Cardiac septum (tissue), 1 donor: ENCODE measurements around the genes PPP2R5C, HSP90AA1 and ZNF839.

GRCh38 chr14:100790723-100791289 lies 64.1 kb downstream of the DLK1 start:
- PRO-cap = no peak

GRCh38 chr14:100949600-100950055 lies 46.1 kb upstream of the RTL1 start:
- PRO-cap = no peak

GRCh38 chr14:101005401-101006002 lies 102.0 kb upstream of the RTL1 start:
- PRO-cap = no peak

DNA sequence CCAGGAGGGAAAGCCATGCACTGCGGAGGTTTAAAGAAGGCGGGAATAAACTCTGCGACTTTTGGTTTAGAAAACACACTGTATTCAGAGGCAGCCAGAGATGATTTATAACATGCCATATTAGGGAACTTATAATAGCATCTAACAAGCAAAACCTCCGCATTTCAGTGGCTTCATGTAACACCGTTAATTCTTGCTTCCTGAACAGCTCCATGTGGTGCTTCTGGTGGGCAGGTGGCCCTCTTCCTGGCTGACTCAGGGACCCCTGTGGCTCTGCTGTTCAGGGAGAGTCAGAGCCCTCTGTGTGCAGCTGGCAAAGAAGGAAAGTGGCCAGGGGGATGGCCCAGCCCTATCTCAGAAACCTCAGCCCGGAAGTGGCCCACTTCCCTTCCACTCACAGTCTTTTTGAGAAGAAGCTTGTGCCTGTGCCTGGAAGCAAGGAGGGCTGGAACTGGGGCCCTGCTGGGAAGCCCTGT lies 217.0 kb upstream of the RTL1 start:
- PRO-cap = no peak

DNA sequence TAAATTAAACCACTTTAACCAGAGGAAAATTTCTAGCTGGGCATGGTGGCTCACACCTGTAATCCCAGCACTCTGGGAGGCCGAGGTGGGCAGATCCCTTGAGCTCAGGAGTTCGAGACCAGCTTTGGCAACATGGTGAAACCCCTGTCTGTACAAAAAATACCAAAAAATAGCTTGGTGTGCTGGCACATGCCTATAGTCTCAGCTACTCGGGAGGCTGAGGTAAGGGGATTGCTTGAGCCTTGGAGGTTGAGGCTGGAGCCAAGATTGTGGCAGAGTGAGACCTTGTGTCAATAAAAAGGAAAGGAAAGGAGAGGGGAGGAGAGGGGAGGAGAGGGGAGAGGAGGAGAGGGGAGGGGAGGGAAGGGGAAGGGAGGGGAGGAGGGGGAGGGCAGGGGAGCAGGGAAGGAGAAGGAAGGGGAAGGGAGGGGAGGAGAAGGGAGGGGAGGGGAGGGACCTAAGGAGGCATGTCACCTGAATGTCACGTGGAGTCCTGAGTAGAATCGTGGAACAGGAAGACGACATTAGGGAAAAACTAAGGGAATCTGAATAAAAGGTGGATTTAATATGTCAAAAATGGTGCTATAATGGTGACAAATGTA lies 42.9 kb upstream of the PPP2R5C start:
- PRO-cap = no peak

DNA sequence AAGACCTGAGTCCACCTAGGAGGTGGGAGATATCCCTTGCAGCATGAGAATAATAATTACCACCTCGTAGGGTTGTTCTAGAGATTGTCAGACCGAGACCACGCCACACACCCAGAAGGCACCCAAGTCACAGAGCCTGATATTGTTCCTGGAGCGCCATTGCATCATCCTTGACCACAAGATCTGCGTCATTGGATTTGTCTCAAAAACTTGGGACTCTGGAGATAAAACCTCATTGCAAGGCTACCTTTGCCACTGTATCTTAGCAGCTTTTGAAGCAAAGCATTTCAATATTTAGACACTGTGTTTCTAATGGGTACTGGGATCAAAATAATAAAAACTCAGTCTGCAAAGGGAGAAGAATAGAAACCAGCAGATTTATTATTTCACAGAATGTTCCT lies 29.3 kb upstream of the PPP2R5C start:
- PRO-cap = no peak

GRCh38 chr14:101761564-101762647 lies at the start of gene PPP2R5C:
Gene PPP2R5C, plus strand, starts transcription at chr14:101761709.
- PRO-cap = bidirectional peak, plus-strand start at chr14:101761774, minus-strand start at chr14:101761456; unidirectional peak, minus-strand start at chr14:101762440

DNA sequence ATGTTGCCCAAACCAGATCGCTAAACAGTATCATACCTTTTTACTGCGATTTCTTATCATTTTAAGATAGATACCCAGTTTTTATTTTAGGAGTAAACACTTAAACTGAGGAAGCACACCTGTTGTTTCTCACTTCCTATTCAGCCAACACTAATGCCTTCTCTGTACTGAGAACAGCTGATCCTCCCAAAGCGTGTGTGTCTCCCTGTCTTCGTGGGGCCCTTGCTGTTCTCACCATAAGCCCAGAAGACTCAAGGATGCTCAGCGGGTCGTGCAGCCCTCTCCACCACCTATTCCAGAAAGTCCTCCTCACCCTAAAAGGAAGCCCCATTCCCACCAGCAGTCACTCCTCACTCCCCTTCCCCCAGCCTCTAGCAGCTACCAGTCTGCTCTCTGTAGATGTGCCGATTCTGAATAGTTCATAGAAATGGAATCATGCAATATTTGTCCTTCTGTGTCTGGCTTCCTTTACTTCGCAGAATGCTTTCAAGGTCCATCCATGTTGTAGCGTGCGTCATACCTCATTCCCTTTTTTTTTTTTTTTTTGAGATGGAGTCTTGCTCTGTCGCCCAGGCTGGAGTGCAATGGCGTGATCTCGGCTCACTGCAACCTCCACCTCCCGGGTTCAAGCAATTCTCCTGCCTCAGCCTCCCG lies 15.0 kb downstream of the PPP2R5C start:
- PRO-cap = no peak

- PRO-cap = no peak
Measured at GRCh38 chr14:101851700-101852219, 90.3 kb downstream of the PPP2R5C start.

GRCh38 chr14:101925224-101925654 lies 39.1 kb upstream of the DYNC1H1 start:
- PRO-cap = unidirectional peak, plus-strand start at chr14:101925543

DNA sequence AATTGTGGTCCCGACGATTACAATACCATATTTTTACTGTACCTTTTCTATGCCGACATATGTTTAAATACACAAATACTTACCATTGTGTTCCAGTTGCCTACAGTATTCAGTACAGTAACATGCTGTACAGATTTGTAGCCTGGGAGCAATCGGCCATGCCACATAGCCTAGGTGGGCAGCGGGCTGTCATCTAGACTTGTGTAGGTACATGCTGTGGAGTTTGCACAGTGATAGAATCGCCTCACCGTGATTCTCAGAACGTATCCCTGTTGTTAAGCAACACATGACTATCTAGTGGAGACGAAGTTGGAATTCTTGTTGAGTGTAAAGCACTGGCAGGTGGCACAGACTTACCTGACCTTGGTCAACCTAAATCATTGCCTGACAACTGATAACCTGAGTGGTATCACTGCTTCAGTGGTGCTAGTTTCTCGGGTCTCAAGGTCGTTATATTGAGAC lies 25.5 kb downstream of the DYNC1H1 start:
- PRO-cap = no peak

DNA sequence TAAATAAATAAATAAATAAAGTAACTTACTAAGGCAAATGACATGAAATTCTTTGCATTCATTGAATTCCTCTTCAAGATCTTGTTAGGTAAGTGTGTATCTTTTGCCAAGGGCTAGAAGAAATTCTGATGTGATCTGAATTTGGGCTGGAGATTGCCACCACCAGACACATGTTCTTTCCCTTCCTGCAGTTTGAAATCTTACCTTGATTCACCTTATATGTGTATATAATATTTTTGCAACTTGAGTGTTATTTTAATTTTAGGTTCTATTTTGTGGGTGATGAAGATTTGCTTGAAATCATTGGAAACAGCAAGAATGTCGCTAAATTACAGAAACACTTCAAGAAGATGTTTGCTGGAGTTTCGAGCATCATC lies 39.9 kb downstream of the DYNC1H1 start:
- PRO-cap = no peak

- PRO-cap = bidirectional peak, plus-strand start at chr14:102087324, minus-strand start at chr14:102087044
Measured at GRCh38 chr14:102086924-102087187, at the start of gene HSP90AA1. Gene HSP90AA1, minus strand, starts transcription at chr14:102087044.

DNA sequence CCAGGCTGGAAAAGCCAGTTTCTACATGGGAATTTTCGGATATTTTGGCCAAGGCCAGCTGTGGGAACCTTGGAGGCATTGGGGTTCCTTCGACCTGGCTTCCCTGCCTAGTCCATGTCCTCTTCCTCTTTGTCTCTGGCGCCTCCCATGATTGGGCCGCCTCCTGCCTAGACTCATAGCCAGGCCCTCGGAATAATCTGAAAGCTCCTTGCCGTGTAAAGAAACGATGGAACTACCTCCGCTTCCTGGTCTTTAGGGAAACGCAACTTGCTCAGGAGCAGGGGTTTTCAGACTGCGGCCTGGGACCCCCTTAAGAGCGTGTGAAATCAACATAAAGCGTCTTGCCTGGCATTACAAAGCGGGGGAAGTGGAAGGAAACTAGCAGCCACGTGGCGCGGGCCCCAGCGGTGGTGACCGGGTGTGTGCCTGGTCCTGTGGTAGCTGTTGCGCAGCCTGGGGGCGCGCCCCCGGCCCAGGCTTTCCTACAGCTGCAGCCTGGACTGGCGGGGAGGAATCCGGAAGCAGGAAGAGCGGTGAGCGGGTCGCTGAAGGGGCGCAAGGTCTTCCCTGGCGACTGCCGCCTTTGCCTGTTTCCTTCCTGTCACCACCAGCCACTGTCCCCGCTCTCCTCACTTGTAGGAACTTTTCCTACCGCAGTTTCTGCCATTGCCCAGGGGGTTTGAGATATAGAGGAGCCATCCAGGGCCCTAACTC lies 1.5 kb upstream of the HSP90AA1 start:
- PRO-cap = unidirectional peak, minus-strand start at position 137 of the sequence; bidirectional peak, plus-strand start at position 513 of the sequence, minus-strand start at position 523 of the sequence

- PRO-cap = no peak
Measured at GRCh38 chr14:102134637-102135253, 5.0 kb upstream of the WDR20 start.

- PRO-cap = unidirectional peak, minus-strand start at chr14:102227576
Measured at GRCh38 chr14:102227509-102227961, 77.4 kb downstream of the MOK start.

DNA sequence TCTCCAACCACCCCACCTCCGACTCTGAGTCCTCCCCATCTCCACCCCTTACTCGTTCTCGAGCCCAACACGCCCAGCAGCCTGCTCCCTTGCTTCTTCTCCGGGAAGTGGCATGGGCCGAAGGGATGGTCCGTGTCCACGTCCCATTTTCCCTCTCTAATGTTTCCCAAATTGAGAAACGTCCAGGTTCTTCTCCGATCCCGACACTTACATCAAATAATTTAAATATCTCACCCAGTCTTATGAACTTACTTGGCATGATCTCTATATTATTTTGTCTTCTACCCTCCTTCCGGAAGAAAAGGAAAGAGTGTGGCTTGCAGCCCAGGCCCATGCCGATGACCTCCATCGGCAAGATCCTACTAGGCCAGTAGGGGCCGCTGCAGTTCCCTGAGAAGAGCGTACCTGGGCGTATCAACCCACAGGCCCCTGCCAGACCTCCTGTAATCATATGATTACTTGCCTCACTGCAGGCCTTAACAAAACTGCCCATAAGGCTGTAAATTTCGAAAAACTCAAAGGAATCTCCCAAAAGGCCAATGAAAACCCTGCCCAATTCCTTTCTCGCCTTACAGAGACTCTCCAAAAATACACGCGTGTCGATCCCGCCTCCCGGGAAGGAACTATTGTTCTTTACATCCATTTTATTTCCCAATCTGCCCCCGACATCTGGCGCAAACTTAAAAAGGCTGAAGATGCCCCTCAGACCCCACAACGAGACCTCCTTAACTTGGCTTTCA lies 69.7 kb downstream of the MOK start:
- PRO-cap = unidirectional peak, minus-strand start at position 343 of the sequence

DNA sequence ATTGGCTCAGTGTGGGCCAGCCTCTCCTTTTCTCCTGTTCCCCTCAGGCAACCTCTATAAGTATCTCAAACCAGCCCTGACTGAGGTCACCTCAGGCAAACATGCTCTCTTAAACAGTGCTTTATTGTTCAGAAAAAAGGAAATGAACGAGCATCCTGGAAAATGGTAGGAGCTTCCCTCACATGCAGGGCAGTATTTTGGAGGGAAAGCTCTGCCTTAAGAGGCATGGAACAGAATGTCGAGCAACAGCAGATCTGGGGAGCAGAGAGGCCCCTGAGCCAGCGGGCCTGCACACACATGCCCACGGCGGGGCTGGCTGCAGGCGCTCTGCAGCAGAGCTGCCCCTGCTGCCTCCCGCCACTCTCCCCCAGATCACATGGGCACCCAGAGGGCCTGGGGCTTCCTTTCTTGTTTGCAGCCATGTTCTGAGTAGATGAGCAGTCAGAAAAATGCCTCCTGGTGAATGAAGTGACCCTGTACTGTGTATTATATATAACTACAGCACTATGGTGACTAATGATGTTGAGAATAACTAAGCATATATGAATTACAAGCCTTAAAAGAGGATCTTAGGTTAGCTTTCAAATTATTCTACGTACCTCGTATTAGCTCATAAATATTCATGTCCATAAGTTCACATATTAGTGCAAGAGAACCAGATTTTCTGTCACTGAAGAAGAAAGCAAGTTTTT lies 41.9 kb downstream of the MOK start:
- PRO-cap = no peak

- PRO-cap = bidirectional peak, plus-strand start at chr14:102319732, minus-strand start at chr14:102319658
Measured at GRCh38 chr14:102318998-102320058, at the start of gene ZNF839. Gene ZNF839, plus strand, starts transcription at chr14:102319746.

GRCh38 chr14:102370210-102371112 lies 7.7 kb downstream of the TECPR2 start:
- PRO-cap = no peak